Zone of skin (tissue), 1 donor: ENCODE data around the genes C19orf18 and ZNF274.

GRCh38 chr19:56963180-56963515, 122.6 kb upstream of the PEG3 start:
- RRBS = no CpG with 5 or more reads among the region's 5 CpGs

DNA sequence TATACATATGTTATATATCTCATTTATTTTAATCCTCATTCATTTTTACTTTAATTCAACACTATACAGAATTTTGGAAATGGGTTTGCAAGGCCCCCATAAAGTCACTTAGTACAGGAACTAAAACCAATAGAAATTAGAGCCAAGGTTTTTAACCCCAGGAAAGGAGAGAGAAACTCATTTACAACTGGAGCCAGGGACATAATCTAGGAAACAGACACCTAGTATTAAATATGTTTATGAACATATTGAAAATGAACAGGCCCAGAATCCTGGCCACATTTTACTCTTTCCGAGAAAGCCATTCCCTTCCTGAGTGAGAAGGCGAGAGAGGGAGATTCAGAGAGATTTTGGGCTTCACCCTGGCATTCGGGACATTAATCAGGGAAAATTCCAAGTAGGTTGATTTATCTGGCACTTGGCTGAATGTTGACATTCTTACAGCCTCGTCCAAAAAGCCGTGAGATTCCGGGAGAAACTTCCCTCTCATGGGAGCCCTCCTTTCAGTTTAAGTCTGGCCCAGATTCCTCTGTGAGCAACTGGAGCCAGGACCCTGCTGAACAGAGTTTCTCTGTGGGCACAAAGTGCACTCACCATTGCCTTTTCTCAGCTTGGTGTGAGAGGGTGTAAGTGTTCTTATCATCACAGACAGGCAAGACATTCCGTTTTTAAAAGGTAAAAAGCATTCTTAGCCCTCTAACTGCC, 129.1 kb upstream of the PEG3 start:
- RRBS = no CpG with 5 or more reads among the region's 7 CpGs

DNA sequence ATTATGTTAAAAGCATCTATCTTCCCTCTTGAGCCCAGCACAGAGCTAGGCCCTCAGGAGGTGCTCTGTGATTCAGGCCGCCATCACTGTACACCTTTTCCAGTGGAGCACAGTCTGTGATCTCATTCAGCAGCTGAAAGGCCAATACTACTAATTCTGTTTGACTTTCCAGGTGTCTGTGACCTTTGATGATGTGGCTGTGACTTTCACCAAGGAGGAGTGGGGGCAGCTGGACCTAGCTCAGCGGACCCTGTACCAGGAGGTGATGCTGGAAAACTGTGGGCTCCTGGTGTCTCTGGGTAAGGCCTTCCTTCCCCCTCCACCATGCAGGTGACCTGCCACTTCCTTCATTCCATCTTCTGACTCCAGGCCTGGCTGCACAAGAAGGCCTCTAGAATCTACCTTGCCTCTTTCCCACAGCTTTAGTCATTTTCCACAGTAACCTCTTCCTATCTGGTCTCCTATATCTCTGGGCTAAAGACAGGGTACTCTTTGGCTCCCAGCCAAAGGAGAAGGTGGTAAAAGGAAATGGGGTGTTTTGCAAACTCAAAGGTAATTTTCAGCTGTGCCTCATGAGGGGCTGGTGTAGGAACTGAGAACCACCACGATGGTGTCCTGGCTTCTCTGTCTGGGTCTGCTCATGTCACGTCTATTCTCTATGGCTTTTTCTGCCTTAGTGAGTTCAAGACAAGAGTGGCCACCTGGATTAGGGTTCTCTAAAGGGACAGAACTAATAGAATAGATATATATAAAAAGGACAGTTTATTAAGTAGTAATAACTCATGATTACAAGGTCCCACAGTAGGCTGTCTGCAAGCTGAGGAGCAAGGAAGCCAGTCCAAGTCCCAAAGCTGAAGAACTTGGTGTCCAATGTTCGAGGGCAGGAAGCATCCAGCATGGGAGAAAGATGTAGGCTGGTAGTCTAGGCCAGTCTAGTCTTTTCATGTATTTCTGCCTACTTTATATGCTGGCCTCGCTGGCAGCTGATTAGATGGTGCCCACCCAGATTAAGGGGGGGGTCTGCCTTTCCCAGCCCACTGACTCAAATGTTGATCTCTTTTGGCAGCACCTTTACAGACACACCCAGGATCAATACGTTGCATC, 2.8 kb downstream of the ZNF264 start:
- RRBS = no CpG with 5 or more reads among the region's 7 CpGs

GRCh38 chr19:57211222-57211686, 19.6 kb upstream of the AURKC start:
- RRBS = no CpG with 5 or more reads among the region's 3 CpGs

GRCh38 chr19:57214467-57215052, 16.3 kb upstream of the AURKC start:
- RRBS = no CpG with 5 or more reads among the region's 1 CpG

DNA sequence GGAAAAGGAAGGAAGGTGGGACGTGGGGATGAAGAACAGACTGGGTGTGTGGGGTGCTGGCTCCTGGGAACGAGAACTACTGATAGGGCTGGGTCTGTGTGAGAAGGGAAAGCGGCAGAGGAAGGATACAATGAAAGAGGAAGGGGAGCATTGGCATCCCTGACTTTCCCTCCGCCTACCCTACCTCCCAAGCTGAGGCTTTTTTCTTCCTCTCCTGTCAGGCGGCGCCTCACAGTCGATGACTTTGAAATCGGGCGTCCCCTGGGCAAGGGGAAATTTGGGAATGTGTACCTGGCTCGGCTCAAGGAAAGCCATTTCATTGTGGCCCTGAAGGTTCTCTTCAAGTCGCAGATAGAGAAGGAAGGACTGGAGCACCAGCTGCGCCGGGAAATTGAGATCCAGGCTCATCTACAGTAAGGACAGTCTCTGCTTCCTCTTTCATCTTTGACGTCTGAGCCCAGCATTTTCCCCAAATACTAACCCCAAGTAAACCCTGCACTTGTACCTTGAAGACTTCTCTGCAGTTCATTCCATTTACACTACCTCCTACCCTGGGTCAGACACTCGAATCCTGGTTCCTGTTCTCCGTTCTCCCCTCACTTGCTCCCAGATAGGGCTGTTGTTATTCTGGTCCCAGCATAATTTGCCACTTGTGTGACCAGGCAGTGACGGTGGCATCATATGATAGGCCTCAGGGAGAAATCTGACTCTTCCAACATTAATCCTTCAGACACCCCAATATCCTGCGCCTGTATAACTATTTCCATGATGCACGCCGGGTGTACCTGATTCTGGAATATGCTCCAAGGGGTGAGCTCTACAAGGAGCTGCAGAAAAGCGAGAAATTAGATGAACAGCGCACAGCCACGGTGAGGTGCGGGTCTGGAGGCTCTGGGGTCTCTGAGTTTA, 1.2 kb downstream of the AURKC start:
- RRBS = no CpG with 5 or more reads among the region's 24 CpGs

DNA sequence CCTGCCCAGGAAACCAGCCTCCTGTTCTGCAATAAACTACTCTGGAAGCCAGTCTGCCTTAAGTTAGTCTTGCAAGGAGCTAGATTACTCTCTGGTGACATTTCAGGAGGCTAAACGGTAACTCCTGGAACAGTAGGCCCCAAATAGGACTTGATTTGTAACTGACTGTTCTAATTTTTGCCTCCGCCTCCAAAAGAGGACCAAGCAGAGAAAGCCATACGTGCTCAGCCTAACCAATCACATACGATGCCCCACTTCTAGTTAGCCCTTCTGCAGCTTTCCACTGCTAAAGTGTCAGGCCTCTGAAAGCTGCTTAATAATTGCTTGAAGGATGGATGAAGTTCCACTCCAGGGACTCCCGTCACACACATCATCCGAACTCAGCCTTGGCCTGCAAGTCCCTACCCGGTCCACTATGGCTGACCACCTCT, 751 bp downstream of the ZNF805 start:
- RRBS = no CpG with 5 or more reads among the region's 7 CpGs

- RRBS = 2% methylated on average over 6 of the region's 27 CpGs
Measured at GRCh38 chr19:57279345-57280197, 714 bp upstream of the ZNF460 start.

GRCh38 chr19:57305889-57306474, 14.3 kb upstream of the ZNF543 start:
- RRBS = no CpG with 5 or more reads among the region's 3 CpGs

DNA sequence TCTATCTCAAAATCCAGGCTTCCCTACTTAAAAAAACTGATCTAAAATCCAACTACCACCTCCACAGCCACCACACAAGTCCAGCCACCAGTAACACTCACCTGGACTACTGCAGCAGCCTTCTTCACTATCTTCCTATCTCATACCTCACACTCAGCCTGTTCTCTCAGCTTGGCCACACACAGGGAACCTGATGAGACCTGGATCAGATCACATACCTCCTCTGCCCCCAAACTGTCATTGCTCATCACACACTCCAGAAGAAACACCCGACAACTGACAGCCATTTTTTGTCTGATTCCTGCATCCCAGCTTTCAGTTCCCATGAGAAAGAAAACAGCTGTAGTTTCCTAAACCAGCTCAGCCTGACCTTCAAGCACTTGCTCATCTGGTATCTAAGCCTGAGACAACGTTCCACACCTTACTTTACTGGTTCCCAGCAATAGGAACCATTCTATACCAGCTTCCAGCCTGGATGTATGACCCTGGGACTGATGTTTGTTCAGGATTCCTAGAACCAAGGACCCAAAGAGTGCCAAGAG, 1.2 kb downstream of the ZNF416 start:
- RRBS = no CpG with 5 or more reads among the region's 2 CpGs

- RRBS = no CpG with 5 or more reads among the region's 13 CpGs
Measured at GRCh38 chr19:57753724-57754731, 7.4 kb downstream of the ZNF776 start.

- RRBS = 2% methylated on average over 3 of the region's 30 CpGs
Measured at GRCh38 chr19:57803493-57804548, 10.9 kb downstream of the ZNF552 start.

GRCh38 chr19:57812685-57813484, 1.8 kb downstream of the ZNF552 start:
- RRBS = no CpG with 5 or more reads among the region's 8 CpGs

DNA sequence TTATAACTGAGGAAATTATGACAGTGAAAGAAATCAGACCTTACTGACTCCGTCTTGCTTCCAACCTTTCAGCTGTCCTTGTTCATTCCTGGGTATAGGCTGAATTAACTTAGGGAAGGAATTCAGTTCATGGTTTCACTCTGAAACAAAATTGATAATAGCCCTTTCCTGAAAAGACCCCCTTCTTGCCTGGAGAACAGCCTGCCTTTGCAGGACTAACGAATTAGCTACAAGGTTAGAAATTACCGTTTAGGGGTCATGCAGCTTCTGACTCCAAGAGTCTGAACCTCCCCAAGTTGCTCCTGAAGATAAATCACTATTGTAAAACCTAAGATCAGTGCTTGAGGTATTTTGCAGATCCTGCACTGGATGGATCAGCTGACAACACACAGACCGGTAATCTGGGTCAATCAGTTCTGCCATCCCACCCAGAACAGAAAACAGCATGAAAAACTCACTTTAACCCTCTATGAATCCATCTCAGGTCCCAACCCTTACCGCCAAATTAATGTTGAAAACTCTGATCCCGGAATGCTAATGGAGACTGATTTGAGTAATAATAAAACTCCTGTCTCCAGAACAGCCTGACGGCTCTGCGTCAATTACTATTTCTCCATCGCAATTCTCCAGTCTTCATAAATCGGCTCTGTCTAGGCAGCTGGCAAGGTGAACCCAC, 728 bp downstream of the ZNF417 start:
- RRBS = 0% methylated on average over 2 of the region's 10 CpGs

- RRBS = no CpG with 5 or more reads among the region's 3 CpGs
Measured at GRCh38 chr19:57974422-57974787, at the start of gene C19orf18. Gene C19orf18, minus strand, starts transcription at chr19:57974534.

DNA sequence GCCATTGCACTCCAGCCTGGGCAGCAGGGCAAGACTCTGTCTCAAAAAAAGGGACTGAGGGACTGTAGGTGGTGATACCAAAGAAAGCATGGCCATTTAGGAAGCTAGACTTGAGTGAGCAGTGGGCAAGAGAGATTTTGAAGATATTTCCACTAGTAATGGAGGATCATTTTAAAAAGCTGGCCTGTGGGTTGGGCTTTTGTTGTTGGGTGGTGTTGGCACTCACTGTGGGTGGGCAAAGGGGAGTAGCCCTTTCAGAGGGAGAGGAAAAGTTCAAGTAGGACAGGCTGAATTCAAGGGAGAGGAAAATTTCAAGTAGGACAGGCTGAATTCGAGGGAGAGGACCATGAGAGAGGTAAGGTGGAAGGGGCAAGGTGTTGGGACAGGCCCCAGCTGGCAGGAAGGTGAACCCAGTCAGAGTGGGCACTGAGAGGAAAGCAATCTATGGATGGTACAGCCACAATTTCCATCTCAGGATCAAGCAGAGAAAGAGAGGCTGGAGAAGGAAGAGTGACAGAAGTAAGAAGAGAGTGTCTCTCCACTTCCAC, 1.4 kb upstream of the ZNF606 start:
- RRBS = no CpG with 5 or more reads among the region's 1 CpG

DNA sequence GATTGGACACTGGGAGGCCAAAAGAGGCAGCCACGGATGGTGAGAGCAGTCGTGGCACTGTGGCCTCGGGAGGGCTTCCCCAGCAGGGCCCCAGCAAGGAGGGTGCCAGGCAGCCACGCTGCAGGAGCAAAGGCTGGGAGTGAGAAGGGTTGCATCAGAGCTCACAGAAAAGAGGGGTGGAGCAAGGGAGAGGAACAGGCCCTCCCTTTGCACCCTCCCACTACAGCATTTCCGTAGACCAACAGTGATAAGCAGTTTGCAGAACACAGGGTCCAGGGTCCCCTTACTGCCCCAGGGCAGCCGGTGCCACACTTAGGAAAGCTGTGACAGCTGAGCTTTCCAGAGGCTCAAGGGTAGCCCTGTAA, 5.0 kb downstream of the ZSCAN1 start:
- RRBS = no CpG with 5 or more reads among the region's 6 CpGs

DNA sequence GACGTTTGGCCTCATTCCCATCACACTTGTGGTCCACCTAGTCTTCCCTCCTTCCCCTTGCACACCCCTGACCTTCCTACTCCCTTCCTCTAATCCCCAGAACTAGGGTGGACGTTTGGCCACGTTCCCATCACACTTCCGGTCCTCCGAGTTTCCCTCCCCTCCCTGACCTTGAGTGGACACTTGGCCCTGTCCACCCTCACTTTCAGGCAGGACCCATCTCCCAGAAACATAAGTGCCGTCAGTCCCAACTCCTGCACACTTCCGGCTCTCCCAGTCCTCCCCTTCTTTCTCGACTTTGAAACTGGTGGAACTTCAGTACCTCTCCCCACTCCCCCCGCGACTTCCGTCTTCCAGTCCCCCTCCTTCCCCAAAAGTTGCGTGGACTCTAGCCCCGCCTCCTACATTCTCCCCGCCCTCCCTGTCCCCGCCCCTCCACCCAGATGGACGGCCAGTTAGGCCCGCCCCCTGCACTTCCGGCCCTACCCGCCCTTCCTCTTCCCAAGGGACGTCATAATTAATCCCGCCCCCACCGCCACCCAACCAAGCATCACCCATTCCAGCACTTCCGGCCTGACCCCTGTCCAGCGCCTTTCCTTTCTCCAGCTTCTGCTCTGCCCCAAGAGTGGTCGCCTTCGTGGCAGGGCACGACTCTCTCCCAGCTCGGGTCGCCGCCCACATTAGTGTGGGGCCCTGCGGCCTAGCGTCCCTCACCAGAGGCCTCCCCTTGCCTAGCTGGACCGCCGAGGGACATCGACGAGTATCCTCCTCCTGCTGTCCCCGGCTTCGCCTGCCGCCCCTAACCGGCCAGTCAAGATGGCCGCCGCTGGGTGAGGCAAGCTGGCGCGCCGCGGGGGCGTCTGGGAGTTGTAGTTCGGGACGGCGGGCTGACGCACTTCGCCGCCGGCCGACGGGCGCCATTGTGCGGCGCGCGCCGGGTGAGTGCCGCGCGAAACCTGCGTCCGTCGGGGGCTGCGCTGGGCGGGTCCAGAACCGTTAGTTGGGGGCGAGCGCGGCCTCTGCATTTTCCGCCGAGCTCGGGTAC, at the start of gene ZNF274:
Gene ZNF274 (plus strand): TSS at position 557 of the 1,045 bp plus-strand sequence.
- RRBS = 1% methylated on average over 28 of the region's 77 CpGs

DNA sequence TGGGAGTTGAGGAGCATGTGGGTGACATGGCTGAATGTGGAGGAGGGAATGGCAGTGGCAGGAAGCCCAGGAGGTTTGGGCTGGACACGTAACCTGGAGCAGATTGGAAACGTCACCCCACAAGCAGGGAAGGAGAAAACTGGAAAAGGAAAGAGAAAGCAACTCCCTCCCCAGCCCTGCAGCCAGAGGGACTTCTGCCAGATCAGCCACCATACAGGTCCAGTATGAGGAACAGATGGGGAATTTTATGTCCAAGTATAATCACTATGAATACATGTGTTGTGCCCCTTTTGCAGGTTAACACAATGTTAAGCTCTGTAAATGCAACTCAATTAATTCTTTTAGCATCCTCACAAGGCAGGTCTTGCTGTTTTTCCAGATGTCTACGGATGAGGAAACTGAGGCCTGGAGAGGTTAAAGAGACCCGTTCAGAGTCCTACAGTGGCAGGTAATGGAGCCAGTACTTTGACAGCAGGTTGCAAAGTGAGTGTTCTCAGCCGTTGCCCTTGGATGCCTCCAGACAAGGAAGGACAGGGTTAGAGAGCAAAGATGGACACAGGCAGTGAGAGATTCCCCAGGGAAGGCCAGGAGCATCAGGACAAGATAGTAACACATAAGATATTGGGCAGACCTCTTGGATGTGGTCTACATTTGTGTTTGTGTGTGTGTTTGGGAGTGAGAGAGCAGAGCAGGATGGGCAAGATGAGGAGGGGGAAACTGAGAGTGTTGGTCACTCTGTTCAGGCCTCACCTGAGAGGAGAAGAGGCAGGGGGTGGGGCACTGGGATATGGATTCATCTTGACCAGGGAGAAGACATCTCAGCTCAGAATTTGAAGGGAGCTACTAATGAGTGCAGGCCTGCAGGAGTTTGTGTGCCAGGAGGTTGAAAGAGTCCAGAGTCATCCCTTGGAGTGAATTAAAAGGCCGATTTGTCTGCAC, 1.6 kb downstream of the ZNF544 start:
- RRBS = no CpG with 5 or more reads among the region's 6 CpGs

DNA sequence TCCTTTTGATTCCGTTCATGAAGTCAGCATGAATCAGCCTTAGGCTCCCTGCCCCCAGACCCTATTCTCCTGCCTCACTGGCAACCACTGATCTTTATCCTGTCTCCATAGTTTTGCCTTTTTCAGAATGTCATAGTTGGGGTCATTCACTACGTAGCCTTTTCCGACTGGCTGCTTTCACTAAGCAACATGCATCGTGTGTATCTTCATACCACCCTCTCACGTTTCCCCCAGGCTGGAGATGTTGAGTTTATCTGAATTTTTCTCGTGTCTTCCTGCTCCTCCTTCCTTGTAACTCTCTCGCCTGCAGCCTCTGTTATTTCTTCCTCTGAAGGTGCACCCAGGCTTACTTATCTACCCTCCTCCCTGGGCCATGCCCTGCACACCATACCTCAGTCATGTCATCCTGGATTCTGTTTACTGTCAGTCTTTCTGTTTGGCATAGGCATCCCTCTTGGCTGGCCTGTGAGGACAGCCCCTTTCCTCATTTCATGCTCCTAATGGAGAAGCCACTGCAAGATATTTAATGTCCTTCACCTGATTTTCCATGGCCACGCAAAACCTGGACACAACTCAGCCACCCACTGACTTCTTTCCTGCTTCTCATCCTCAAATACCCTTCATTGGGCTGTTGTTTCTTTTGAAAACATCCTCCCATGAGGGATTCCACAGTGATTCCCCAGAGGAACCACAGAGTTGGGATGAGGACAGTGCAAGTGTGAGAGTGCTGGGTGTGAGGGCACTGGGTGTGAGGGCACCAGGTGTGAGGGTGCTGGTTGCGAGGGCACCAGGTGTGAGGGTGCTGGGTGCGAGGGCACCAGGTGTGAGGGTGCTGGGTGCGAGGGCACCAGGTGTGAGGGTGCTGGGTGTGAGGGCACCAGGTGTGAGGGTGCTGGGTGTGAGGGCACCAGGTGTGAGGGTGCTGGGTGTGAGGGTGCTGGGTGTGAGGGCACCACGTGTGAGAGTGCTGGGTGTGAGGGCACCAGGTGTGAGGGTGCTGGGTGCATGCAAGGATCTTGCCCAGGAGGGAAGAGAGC, 20.8 kb upstream of the ZNF8 start:
- RRBS = no CpG with 5 or more reads among the region's 12 CpGs